ENCODE data around the gene ADAP1.

- RRBS: 85% methylated on average over 3 of the region's 12 CpGs
Measured at GRCh38 chr7:201257-201759, 8.9 kb downstream of the FAM20C start.

- RRBS: 88% methylated on average over 7 of the region's 36 CpGs
Measured at GRCh38 chr7:226011-227007, 33.9 kb downstream of the FAM20C start.

DNA sequence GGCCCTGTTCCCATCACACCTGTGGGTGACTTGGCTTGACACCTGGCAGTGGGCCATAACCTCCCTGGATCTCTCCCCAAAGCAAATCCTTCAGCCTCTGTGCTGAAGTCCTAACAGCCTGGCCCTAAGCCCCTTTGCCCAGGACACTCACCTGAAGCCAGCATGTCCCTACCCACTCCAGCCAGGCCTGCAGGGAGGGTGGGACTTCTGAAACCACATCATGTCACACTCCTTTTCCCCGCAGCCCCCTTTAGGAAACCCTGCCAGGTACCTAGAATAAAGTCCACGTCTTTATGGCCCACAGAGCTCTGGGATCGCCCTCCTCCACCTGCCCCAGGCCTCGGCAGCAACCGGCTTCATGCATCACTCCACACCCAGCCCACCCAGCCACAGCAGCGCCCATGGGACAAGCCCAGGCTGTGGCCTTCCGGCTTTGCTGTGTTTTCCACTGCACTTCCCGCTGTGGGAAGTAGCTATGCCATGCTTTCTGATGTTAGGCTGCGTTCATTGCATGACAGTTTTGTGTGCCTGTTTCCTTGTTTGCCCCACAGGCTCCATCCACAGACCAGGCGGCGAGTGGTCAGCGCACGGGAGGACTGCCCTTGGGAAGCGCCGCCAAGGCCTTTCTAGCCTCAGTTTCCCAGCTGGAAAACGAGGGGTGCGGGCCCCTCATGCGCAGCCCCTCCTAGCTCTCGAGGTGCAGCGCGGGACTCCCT is 31.5 kb downstream of the FOXL3 start:
- RRBS: 60% methylated on average over 3 of the region's 21 CpGs

DNA sequence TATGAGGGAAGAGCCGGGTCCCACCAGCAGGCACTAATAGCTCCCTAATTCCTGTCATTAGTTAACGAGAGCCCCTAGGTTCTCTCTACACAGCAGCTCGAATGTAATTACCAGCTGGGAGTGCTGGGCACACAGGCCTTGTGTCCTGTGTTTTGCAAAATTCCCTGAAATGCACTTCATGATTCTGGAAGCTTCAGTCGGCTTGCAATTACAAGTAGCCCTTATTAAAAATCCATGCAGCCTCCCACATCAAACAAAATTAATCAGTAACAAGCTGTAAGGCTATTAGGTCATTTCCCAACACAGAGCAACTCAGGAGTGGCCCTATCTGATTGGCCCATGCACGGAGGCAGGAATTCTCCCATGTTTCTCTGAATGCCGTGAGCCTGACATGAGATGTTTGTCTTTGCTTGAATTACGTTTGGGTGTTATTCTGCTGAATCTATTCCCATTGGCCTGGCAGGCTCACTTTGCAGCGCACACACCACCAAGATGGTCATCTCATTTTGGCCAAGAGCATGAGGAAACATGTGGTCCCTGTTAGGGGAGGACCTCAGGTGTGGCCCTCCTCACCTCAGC is 36.8 kb downstream of the FOXL3 start:
- RRBS: no CpG with 5 or more reads among the region's 8 CpGs

DNA sequence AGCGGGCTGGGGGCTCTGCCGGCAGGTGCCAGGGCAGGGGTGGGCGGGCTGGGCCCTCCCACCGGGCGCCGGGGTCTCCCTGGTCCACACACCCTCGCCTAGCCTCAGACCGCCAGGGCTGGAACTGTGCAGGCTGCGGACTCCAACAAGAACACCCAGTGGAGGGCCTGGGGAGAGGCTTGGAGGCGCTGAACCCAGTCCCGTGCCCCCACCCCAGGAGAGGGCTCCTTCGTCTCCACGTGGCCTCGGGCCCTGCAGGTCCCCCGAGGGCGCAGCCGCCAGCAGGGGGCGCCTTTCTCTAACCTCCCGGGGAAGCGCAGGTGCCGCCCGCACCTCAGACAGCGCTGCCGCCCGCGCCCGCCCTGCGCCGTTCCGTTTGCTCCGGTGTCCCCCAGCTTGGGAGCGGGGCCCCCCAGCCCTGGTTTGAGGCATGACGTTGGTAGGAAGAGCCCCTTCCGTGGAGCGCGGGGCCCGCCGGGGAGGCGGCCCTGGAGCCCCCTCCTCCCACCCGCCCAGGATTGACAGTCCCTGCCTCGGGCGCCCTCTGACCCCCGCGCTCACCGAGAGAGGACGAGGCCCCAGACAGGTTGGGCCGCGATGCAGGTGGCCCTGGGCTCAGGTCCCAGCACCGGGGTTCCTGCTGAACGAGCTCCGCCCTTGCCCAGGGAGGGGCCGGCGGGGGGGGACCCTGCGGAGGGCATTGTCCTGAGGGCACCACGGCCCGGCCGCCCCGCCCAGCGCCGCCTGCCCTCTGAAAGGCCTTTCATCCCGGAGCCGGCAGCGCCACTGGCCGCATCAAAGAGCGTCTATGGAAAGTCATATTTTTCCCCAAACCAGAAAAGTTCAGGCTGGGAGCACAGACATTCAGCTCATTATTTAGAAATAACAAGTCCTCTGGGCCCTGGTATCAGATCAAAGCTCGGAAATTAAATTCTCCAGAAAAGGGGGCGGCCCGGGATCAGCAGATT is 42.8 kb downstream of the FOXL3 start:
- RRBS: 3% methylated on average over 35 of the region's 68 CpGs

GRCh38 chr7:353691-353916 is 63.6 kb downstream of the FOXL3 start:
- RRBS: 80% methylated on average over 6 of the region's 16 CpGs

GRCh38 chr7:424785-425608 is 94.6 kb downstream of the PDGFA start:
- RRBS: 59% methylated on average over 8 of the region's 37 CpGs

GRCh38 chr7:504180-505182 is 15.2 kb downstream of the PDGFA start:
- RRBS: no CpG with 5 or more reads among the region's 34 CpGs

DNA sequence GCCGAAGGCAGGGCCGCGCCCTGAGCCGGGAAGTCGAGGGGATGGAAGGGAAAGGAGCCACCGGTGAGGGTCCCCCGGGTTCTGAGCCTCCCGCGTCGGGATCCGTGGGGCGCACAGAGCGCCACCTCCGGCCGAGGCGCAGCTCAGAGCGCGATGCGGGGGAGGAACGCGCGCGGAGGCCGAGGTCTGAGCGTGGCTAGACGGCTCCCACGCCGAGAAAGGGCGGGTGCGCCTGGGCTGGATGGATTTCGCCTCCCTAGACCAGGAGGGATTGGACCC is 856 bp upstream of the PDGFA start:
- RRBS: 2% methylated on average over 8 of the region's 31 CpGs

DNA sequence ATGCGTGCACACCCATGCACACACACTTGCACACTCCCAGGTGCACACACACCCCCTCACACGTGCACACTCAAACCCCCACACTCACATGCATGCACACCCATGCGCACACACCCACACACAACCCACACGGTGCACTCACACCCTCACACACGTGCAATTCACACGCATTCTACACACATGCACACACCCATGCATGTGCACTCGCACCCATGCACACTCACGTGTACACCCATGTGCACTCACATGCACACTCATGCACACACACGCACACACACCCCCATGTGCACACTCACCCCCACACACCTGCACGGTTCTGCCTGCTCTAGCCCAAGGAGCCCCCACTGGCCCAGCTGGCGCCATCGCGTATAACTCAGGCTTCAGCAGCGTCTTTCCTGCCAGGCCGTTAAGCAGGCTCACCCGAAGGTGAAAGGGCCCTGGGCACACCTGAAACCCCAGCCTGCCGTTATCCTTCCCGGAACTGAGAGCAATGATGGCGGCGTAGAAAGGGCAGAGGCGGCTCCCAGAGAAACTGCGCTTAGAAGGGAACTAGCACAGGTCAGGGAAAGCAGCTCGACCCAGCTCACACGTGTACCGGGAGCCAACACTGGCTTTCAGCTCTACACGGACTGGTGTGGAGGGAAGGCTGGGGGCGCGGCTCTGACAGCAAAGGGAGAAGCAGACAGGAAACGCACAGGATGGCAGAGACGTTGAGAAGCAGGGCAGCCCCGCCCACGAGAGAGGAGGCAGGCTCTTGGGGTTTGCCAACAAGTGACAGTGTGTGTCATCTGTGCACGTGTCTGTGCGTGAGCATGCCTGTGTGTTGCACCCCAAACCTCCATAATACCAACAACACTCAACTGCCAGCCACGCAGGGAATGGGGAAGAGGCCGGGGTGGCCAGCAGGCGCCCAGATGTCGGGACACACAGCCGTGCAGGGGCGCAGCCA is 64.2 kb upstream of the PDGFA start:
- RRBS: 88% methylated on average over 6 of the region's 40 CpGs

DNA sequence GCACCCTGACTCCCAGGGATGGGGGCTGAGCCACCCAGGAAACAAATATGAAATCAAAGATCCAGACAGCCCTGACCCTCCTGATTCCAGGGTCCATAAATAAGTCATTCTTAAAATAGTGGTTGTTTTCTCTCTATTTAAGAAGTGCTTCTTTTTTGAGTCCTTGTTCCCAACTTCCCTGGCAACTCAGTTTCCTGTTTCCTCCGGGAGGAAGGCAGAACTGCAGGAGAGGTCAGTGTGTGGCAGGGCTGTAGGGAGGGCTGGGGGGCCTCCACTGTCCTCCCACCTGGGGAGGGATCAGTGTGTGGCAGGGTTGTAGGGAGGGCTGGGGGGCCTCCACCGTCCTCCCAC is 88.7 kb upstream of the PDGFA start:
- RRBS: no CpG with 5 or more reads among the region's 2 CpGs

- RRBS: 6% methylated on average over 1 of the region's 31 CpGs
Measured at GRCh38 chr7:816013-816561, 16.2 kb upstream of the SUN1 start.

- RRBS: no CpG with 5 or more reads among the region's 53 CpGs
Measured at GRCh38 chr7:892520-893613, 16.5 kb downstream of the GET4 start.

GRCh38 chr7:944945-945419 is 9.5 kb downstream of the ADAP1 start:
- RRBS: no CpG with 5 or more reads among the region's 12 CpGs

- RRBS: 1% methylated on average over 52 of the region's 98 CpGs
Measured at GRCh38 chr7:954360-954945, at the start of gene ADAP1. Gene ADAP1 (minus strand): TSS chr7:954680.

GRCh38 chr7:1065505-1065996 is 21.2 kb downstream of the GPR146 start:
- RRBS: 78% methylated on average over 6 of the region's 30 CpGs

DNA sequence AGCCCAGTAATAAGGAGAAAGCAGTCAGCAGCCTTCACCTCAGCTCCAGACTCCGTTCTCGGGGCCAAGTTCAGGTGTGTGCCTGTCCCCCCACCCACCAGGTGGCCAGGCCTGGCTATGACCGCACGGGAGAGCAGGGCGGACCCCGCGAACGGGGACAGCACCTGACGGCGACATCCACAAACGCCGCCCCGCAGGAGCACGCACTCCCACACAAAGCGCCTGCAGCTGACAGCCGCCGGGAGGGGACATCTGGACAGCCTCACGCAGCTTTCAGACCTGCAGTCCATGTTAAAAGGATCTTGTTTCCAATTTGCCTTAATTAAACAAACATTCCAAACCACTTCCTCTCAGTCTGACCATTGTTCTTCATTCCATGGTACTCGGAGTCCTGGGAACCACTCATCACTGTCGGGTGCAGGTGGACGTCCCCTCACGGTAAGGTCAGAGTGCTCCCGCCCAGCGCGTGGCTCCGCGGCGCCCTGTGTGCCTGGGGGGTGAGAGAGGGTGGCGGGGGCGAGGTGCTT is 6.0 kb upstream of the GPER1 start:
- RRBS: no CpG with 5 or more reads among the region's 30 CpGs

GRCh38 chr7:1083642-1084067 is 4.3 kb upstream of the GPER1 start:
- RRBS: no CpG with 5 or more reads among the region's 24 CpGs

GRCh38 chr7:1181441-1181825 is 21.4 kb upstream of the ZFAND2A start:
- RRBS: 88% methylated on average over 3 of the region's 16 CpGs

DNA sequence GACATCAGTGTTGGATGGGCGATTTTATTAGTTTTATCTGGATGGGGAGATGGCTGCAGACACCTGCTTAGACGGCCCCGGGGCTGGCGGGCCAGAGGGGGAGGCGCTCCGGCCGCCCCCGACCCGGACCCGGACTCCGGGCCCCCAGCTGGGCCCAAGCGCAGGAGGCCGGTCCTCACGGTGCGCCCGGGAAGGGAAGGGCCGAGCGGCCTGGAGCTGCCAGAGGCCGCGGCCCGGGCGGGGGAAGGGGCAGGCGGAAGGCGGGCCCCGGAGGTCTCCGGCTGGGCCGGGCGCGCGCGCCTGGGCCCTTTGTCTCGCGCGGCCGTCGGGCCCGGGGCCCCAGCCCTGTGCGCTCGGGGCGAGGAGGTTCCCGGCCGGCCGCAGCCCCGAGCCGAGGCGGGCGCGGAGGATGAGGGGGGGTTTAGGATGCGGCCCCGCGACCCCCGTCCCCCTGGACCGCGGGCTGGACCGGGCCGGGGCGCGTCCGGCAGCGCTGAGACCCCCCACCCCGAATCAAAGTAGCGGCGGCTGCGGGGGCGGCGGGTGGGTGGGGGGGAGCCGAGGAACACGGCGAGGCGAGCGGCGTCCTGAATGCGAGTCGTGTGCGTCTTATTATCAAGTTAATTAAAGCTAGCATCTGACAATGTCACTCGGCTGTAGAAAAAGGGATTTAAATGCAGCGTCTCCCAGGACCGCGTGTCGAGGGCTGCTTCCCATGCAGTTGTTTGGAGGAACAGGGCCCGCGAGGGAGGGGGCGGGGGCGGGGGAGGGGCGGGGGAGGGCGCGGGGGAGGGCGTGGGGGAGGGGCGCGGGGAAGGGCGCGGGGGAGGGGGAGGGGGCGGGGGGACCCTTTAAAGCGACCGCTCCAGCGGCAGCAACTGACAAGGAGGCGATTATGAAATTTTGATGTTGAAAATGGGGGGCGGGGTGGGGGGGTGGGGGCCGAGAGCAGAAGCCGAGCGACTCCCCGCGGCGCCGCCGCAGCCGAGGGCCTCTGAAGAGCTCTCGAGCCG is 2.9 kb upstream of the UNCX start:
- RRBS: 72% methylated on average over 27 of the region's 109 CpGs

Measured in T47D (cell line).